Diencephalon (tissue), 2 donors: ENCODE measurements around a stretch of chr14.

GRCh38 chr14:68652039-68652454 lies 140.8 kb downstream of the ZFP36L1 start:
- RAMPAGE, long total RNA: no peak

DNA sequence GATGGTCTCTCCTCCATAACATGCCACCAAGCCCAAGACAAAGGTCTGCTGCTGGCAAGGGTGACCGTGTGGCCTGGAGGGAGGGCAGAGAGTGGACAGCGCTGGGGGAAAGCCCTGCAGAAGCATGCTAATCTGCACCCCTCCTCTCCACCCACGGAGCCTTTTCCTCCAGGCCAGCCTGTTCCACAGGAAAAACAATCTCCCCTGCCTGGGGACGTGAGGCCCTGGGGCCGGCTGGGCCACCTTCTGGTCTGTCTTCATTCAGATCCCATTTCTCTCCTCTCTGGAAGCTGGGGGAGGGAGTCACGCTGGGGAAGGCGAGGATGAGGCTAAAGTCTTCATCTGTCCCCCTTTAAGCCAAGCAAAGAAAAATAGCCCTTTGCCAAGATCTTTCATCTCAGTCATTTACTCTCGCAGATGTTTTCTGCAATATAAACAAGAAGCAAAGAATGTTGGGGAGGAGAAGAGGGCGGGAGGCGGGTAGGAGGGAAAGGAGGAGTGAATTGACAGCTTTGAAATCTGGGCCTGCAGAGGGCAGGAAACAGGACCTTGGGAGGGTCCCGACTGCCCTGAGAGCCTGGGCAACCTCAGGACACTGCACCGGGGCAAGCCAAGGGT lies 133.8 kb downstream of the ZFP36L1 start:
- RAMPAGE, long total RNA: no peak

DNA sequence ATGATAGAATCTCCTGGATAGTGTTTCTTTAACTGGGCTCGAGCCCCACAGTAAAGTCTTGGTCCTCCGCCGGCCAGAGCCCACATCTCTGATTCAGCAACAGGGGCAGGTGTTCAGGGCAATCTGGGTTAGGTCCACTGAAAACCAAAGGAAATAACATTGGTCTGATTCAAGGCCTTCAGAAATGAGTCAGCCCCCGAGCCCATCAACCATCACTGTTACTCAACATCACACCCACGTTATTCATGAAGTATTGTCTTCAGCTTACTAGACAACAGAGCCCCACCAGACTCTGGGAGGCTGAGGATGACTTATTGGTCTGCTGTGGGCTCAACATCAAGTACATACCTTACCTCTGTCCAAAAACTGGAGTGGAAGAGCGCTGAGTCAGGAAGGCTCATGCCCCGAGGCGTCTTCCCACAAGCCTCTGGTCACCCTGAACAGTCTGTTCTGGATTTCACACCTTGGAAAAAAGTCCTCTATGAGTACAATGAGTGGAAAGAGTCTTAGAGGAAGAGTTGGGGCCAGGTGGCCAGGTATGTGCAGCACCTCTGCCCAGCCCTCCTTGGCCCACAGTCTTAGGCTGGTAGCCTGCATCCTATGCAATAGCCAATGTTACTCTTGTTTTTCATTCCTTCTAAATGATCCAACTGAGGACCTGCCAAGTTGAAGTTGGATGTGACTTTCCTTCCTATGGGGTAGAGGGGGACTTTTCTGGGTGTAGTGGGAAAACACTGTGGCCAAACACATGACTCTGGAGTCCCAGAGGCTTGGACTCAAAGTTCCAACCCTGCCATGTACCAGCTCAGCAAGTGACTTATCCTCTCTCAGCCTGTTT lies 97.4 kb downstream of the ZFP36L1 start:
- RAMPAGE, long total RNA: no peak

GRCh38 chr14:68736429-68736978 lies 56.4 kb downstream of the ZFP36L1 start:
- RAMPAGE, long total RNA: no peak

- RAMPAGE, long total RNA: no peak
Measured at GRCh38 chr14:68749350-68749957, 43.4 kb downstream of the ZFP36L1 start.

- RAMPAGE, long total RNA: no peak
Measured at GRCh38 chr14:68783808-68784292, 9.0 kb downstream of the ZFP36L1 start.

DNA sequence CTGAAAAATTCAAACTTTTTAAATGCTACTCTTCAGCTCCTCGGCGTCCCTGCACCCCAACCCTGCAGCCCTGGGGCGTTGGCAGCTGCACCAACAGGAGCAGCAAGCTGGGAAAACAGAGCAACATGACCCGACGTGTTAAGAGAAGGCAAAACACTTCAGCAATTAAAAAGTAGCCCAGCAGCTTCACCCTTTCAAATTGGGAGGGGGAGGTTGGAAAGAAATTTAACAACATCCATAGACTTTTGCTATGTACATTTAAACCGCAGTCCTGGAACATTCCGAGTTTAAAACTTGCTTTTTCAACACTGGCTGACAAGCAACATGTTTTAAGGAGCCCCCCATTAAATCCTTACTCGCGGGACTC lies 1.1 kb downstream of the ZFP36L1 start:
- RAMPAGE, long total RNA: no peak

DNA sequence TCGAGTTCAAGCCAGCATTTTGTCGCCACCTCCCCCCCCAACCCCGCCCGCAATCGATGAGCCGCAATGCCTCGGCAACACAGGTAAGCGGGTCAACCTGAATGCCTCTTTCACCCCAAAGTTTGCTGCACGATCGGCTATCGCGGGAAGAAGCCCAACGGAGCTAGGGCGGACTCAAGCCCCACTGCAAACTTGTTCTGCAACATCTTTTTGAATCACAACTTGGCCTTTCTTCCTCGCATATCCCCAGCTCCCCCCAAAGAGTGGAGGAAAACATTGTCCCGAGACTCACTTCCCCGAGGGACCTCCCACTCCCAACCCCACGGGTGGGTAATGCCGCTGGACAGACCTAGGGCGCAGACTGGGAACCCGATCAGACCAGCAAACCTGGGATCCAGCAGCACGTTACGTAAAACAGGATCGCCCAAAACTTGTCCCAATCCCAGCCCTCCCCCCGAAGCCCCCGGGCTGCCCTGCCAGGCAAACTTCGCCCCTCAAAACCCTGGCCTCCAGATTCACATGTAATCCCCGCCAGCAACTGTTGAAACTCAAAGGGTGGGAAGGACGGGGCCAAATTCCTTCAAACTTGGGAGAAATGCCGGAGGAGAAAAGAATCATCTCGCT lies 601 bp downstream of the ZFP36L1 start:
- RAMPAGE, long total RNA: no peak

- RAMPAGE, long total RNA: no peak
Measured at GRCh38 chr14:68819015-68820064, 26.5 kb upstream of the ZFP36L1 start.

GRCh38 chr14:68877861-68878758 lies 85.2 kb upstream of the ZFP36L1 start:
- RAMPAGE, long total RNA: no peak

GRCh38 chr14:68880313-68880757 lies 87.5 kb upstream of the ZFP36L1 start:
- RAMPAGE, long total RNA: no peak

DNA sequence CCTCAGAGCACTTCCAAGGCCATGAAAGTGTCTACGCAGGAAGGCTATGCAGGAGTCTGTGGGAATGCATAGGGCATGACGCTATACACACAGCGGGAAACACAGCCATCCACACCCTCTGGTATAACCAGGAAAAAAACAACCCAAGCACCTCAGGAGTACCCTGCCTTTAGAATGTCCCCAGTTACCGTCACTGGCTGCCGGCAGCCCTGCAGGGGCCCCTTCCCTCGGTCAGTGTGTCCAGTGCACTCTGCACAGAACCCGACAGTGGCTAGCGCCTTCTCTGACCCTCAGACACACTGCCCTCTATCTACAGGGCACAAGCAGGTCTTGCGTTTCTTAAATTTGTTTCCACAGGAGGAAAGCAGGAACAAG lies 92.9 kb upstream of the ZFP36L1 start:
- RAMPAGE, long total RNA: no peak

DNA sequence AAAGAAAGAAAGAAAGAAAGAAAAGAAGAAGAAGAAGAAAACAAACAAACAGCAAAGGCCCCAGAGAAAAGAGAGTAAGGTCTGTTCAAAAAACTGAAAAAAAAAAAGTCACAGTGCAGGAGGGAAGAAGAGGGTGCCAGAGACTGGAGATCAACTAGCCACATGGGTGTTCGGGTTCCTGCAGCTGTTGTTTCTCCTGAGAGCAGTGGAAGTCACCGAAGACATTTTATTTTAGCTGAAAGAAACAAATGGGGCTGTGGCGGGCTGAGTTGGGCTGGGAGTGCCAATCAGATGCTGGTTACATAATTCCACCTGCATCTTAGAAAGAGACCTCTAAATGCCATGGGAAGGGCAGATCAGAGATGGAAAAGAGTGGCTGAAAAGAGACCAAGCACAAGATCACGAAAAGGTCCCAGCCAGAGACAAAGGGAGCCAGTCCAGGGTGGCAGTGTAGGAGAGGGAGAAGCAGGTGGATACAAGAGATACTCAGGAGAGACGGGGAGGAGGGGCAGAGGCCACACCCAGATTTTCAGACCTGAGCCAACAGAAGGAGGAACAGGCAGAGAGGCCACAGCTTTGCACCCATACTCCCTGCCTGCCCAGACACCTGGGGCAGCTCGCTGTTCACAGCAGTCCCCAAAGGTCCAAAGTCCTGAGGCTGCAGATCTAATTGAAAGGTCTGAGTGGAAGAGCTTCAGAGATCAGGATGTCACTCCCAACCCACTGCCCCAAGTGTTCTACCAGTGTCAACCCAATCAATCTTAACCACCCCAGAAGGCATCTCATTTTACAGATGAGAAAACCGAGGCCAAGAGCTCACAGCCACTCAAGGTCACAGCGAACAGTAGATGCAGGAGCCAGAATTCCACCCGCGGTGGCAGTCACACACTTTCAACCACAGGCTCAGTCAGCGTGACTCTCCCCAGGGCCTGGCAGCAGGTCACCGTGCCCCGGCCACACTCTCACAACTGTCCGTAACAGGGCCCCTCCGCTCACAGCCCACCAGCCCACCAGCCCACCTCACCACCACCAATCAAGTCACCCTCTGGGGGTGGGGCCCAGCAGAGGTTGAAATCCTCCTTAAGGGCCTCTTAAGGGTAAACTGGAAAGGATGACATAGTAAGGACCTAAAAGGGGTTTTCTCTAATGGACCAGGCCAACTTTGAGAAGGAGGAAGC lies 33.5 kb downstream of the ACTN1 start:
- RAMPAGE, long total RNA: no peak

GRCh38 chr14:68965252-68965952 lies 13.7 kb downstream of the ACTN1 start:
- RAMPAGE, long total RNA: no peak

GRCh38 chr14:68975712-68976062 lies 3.4 kb downstream of the ACTN1 start:
- RAMPAGE, long total RNA: no peak

DNA sequence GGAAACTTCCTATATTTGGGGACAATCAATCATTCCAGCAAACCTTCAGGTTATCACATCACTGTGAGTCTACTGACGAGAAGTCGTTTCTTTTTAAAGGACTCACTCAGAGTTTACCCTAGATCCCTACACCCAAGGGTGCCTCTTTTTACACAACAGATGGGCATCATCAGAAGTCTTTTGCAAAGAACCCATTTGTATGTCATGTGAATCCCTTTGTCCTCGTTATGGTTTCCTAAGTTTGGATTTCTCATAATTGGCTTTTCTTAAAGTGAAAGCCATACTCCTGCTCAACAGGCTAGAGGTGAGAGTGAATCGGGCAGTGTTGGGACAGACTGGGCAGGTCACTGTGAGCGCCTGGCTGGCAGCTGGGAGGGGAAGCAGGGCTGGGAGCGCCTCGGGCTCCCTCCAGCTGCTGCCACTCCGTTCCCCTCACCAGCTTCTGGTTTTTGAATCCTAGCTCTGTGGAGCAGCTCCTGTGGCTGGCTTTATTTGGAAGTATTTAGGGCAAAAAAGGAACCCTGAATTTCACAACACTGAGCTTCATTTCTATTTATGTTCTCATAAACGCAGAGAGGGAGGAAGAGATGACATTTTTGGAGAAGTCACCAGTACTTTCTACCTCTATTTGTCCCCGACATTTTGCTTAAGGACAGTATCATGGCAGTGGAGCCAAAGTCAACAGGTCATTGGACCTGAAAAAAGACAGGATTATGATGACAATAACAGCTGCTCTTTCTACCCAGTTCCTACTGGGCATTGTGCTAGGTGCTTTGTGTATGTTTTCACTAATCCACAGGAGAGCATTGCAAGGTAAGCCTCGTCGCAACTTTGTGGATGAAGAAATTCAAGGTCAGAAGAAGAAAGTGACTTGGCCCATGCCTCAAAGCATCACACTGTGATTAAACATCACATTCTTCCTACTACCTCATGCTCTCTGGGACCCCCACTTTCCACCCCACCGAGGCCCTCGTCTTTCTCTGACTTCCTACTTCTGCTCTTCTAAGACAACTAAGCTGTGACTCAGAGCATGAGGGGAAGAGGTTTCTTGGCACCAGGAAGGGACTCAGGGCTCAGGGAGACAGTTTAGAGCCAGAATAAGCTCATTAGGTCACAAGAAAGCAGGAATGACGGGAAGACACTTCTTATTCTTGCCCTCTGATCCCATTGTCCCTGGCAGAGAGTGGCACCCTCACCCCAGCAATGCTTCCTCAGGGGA lies 64.0 kb upstream of the ACTN1 start:
- RAMPAGE, long total RNA: no peak

- RAMPAGE, long total RNA: no peak
Measured at GRCh38 chr14:69053057-69053335, 73.9 kb upstream of the ACTN1 start.

- RAMPAGE, long total RNA: no peak
Measured at GRCh38 chr14:69053880-69054556, 74.9 kb upstream of the ACTN1 start.

GRCh38 chr14:69260418-69260768 lies 435 bp downstream of the GALNT16 start:
- RAMPAGE, long total RNA: no peak

DNA sequence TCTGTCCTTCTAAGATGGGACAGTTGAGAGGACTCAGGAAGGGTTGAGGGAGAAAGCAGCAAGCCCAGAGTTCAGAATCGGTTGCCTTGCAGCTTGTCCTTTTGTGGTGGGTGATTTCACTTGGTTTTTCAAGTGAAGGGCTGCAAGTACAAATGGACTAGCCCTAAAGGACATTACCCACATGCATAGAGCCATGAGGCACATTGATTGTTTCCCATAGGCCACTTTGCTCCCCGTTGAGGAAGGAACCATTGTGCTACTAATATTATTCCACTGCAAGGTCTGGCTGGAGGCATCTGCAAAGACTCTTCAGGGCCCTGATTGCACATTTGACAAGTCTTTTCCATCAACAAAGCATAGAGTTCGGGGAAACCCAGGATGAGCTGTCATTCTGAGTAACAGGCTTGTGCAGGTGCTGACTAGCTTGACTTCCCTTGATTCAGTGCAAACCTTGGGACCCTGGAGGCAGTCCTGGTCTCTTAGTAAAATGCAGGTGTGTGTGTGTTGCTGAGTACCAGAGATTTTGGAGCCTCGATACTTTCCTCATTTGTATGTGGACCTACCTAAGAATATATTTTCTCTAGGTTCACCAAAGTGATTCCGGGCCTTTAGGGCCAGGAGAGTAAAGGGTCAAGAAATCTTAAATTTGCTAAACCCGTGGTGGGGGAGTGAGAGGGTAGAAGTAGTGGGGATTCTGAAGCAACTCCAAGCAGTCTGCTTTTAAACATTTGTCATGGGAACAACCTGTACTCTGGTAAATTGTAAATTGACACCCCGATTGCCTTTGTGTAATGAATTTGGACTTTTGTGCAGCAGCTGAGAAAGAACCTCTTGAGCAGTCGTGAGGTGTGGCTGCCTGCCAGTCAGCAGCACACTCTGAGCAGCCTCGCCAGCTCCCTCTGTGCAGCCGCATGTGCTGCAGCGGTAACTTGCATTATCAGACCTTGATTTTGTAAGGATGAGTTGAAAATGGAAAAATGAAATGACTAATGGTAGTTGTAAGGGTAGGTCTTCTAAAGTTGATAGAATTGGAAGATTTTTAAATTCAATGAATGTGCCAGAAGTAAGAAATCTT lies 74.0 kb downstream of the SUSD6 start:
- RAMPAGE, long total RNA: no peak